Karpas-422 (cell line): ENCODE measurements around a stretch of chr17.

GRCh38 chr17:205100-205555 lies 23.7 kb upstream of the DOC2B start:
- PRO-cap = no peak
- RAMPAGE, long total RNA = no peak

DNA sequence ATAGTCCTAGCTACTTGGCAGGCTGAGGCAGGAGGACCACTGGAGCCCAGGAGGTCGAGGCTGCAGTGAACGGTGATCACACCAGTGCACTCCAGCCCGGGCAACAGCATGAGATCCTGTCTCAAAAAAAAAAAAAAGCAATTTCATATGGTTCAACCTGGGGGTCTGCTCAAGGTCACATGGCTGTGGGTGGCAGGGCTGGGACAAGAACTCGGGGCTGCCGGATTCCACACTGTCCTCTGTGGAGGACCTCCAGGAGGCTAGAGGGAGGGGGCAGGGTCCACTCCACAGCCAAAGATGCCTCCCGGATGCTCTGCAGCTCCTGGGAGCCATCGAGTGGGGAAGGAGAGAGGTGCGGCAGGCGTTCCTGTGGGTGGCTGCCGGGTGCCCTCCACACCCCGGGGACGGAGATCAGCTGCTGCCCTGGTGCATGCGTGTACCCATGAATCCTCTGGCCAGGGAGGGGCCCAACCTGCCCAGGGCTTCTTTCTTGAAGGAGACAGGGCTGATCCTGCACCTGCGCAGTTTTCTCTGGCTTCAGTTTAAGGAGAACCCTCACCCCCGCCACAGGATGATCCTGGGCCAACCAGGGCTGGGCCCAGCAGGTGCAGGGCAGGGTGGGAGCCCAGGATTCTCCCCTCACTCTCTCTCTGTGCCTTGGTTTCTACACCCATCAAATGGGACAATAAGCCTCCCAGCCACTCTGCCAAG lies 33.4 kb upstream of the DOC2B start:
- PRO-cap = no peak
- RAMPAGE, long total RNA = no peak

GRCh38 chr17:320910-321704 lies 31.5 kb downstream of the RPH3AL start:
- PRO-cap = no peak
- RAMPAGE, long total RNA = no peak

GRCh38 chr17:342995-343609 lies 9.5 kb downstream of the RPH3AL start:
- PRO-cap = no peak
- RAMPAGE, long total RNA = no peak

- PRO-cap = no peak
- RAMPAGE, long total RNA = no peak
Observed at GRCh38 chr17:348597-349750, 3.6 kb downstream of the RPH3AL start.

- PRO-cap = no peak
- RAMPAGE, long total RNA = no peak
Observed at GRCh38 chr17:377383-377931, 24.9 kb upstream of the RPH3AL start.

DNA sequence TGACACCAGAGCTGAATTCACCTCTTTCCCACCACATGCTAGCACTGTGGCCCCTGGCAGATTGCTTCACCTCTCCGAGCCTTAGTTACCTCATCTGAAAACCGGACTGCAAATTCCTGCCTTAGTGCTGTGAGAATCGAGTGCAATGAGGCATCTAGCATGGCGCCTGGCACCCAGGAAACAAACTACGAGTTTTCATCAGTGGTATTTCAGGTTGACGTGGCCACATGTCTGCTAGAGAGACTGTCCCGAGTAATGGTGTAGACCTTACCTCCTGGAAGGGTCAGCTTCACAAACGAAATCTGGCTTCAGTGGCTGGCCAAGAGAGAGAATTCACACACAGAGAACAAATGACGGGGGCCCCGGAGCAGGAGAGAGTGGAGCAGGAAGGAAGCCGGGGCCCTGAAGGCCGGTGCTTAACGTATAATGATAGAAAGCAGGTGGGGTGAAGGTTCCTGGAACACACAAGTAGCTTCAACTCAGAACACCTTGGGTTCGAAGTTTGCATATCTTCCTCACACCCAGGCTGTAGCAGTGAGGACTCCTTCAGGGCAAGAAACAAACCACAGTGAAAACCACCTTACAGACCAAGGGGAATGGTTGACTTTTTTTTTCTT lies 6.5 kb downstream of the C17orf97 start:
- PRO-cap = no peak
- RAMPAGE, long total RNA = no peak

GRCh38 chr17:511349-511656 lies 101.2 kb downstream of the C17orf97 start:
- PRO-cap = no peak
- RAMPAGE, long total RNA = no peak

GRCh38 chr17:601292-601691 lies 113.3 kb downstream of the VPS53 start:
- PRO-cap = no peak
- RAMPAGE, long total RNA = no peak

GRCh38 chr17:721504-722048 lies 6.9 kb upstream of the VPS53 start:
- PRO-cap = no peak
- RAMPAGE, long total RNA = no peak

- PRO-cap = no peak
- RAMPAGE, long total RNA = no peak
Observed at GRCh38 chr17:726049-726636, 6.3 kb upstream of the TLCD3A start.

- PRO-cap = no peak
- RAMPAGE, long total RNA = no peak
Observed at GRCh38 chr17:741917-742658, 9.7 kb downstream of the TLCD3A start.

DNA sequence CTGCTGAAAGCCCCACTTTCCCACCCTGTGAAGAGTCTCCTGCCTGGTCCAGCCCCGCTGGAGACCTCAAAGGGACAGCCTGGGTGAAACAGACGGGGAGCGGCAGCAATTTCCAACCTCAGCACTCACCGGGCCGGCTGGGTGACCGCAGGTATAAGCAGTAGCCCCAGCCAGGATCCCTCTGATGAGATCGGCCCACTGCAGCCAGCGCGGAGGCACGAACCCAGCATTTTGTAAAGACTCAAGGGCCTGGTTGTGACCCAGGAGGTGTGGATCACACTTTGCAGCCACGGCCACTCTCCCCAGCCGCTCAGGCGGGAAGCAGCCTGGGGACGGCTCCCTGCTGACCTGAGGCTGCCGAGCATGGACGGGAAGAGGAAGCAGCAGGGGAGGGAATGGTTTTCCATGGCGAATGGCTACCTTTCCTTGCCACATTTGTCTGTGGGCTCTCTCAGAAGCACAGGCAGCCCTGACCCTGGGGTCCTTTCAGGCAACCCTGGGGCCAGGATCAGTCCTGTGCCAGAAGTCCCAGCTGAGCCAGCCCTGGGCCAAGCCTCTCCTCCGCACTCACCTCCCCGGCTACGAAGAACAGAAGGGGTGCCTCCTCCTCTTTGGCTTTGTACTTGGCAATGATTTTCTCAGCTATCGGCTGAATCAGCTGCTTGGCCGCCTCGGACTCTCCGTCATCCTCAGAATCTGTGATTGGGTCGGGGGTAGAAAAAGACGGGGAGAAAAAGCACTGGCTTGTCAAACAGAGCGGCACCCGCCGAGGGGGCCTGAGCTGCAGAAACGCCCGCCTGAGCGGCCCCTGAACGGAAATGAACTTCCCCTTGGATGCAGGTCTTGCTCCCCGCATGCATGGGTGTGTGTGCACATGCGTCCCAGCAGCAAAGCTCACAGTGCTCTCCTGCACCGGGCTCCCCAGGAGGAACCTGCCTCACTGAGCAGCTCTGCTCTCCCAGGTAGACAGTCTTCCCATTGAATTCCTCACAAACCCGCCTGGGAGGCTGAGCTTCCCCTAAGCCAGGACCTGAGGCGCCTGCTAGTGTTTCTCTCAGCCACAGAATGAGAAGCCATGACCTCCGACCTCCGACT lies 21.3 kb downstream of the MRM3 start:
- PRO-cap = no peak
- RAMPAGE, long total RNA = no peak

DNA sequence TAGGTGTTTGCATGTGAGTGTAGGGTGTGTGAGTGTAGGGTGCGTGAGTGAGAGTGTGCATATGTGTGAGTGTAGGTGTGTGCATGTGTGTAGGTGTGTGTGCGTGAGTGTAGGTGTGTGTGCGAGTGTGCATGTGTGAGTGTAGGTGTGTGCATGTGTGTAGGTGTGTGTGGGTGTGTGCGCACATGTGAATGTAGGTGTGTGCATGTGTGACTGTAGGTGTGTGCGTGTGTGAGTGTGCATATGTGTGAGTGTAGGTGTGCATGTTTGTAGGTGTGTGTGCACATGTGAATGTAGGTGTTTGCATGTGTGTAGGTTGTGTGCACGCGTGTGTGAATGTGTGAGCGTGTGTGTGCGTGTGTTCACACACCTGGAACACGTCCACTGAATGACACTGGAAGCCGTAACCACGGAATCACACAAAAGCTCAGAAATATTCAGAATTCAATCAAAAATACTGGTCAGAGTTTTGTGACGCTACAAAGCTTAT lies 30.6 kb downstream of the MRM3 start:
- PRO-cap = no peak
- RAMPAGE, long total RNA = no peak

DNA sequence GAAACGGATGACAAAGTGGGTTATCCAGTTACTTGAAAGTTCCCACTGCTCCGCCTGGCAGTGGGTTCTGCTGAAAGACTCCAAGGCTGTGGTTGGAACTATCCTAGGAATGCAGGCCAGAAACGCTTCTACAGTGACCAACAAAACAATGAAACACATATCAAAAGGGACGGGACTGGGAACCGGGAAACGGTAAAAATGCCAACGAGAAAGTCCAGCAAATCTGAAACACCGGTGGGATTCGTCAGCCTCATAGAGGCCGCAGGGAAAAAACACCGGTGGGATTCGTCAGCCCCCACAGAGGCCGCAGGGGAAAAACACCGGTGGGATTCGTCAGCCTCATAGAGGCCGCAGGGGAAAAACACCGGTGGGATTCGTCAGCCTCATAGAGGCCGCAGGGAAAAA lies 53.3 kb downstream of the MRM3 start:
- PRO-cap = no peak
- RAMPAGE, long total RNA = no peak

- PRO-cap = no peak
- RAMPAGE, long total RNA = no peak
Observed at GRCh38 chr17:969707-970369, 9.7 kb downstream of the NXN start.

GRCh38 chr17:1045324-1045903 lies 48.5 kb downstream of the TIMM22 start:
- PRO-cap = no peak
- RAMPAGE, long total RNA = no peak

- PRO-cap = no peak
- RAMPAGE, long total RNA = no peak
Observed at GRCh38 chr17:1046820-1047590, 50.1 kb downstream of the TIMM22 start.

- PRO-cap = no peak
- RAMPAGE, long total RNA = no peak
Observed at GRCh38 chr17:1078619-1079419, 81.9 kb downstream of the TIMM22 start.

GRCh38 chr17:1120444-1121017 lies 59.2 kb downstream of the ABR start:
- PRO-cap = no peak
- RAMPAGE, long total RNA = no peak